Neural crest cell (in vitro differentiated cells): ENCODE measurements around a stretch of chr4.

GRCh38 chr4:177606304-177606749, 164.1 kb upstream of the AGA start:
- PRO-cap = no peak

DNA sequence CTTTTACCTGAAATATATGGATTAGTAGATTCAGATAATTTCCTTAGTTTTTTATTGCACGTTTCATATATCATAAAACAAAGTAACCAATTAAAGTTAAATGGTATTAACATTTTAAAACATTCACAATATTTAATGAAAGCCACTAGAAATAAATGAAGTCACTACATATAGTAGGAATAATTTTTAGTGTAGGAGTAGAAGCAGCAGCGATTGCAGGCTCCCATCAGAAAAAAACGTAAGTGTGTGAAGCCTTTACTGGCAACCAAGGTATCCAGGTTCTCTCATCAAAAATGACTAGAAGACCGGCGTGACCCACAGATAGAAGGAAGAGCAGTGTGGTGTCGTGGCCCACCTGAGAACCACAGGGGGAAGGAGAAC, 936.3 kb upstream of the AGA start:
- PRO-cap = no peak

DNA sequence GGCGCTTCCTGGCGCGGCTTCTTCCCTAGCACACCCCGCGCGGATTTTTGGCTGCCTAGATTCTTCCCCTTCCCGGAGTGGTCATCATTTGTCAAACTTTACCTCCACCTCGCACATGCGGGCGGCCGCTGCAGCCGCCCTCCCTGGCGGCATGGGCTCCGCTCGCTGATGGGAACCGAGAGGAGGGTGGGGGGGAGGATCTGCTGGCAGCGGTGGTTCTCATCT, 2184.0 kb upstream of the TENM3 start:
- PRO-cap = no peak

DNA sequence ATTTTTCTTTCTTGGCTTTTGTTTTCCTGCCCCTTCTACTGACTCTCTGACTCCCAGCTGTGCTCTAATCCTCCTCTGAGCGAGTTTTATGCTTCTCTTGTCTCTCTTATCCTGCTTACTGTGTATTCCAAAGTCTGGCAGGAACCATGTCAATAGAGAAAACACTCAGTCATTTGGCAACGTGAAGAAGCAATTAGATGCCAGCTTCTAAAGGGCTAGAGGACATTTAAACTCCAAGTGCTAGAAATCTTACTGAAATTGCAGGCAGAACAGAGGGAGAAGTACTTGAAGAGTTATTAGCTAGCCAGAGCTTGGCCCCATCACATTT, 984.6 kb upstream of the TENM3 start:
- PRO-cap = no peak

GRCh38 chr4:182191244-182191552, 52.0 kb upstream of the TENM3 start:
- PRO-cap = no peak

DNA sequence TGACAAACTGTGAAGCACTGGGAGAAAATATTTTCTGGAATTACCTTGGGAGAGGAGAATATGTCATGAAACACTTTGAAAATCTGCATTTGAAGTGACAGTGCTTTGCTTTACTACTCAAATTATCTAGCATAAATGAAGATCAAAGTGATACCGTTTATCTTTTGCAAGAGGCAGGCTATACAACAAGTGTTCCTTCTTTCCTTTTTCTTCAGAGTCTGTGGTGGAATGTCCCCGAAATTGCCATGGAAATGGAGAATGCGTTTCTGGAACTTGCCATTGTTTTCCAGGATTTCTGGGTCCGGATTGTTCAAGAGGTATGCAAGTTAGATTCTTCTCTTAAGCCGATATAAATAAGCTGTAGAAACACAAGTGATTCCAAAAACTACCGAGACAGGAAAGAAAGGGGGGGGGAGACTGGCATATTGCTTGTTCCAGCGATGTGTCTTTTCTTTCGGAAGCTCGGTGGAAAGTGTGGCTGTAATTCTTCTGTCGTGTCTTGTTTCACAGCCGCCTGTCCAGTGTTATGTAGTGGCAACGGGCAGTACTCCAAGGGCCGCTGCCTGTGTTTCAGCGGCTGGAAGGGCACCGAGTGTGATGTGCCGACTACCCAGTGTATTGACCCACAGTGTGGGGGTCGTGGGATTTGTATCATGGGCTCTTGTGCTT, 237.0 kb downstream of the DCTD start:
- PRO-cap = unidirectional peak, plus-strand start at position 289 of the sequence; bidirectional peak, plus-strand start at position 486 of the sequence, minus-strand start at position 528 of the sequence

- PRO-cap = no peak
These were observed 29.3 kb downstream of the DCTD start for GRCh38 chr4:182887833-182888253.

- PRO-cap = no peak
These were observed 61.6 kb upstream of the WWC2 start for GRCh38 chr4:183037321-183037941.

- PRO-cap = unidirectional peak, plus-strand start at chr4:183398328; unidirectional peak, plus-strand start at chr4:183398462; bidirectional peak, plus-strand start at chr4:183398909, minus-strand start at chr4:183398788
These were observed 46.0 kb upstream of the CDKN2AIP start for GRCh38 chr4:183398171-183399137.

DNA sequence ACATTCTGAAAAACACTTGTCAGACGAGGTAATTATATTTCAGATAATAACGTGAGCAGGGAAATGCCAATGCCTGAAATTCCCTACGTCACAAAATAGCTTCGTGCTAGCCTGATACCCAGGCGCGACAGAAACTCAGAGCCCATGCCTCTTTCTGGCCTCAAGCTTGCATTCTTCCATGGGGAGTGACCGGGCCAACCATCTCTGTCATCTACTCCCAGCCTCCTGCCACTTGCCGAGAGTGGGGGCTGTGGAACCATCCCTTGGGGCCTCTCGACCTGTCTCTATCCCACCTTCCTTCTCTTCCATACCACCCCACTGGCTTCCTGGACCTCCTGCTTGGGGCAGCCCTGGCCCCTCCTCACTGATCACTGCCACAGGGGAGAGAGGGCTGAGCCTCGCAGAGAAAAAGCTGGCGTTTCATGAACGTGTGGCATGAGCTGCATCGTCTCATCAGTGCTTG, 34.5 kb upstream of the CDKN2AIP start:
- PRO-cap = no peak

GRCh38 chr4:183430562-183431099, 13.8 kb upstream of the CDKN2AIP start:
- PRO-cap = unidirectional peak, plus-strand start at chr4:183430800

GRCh38 chr4:183443595-183444244, 716 bp upstream of the CDKN2AIP start:
- PRO-cap = bidirectional peak, plus-strand start at chr4:183443952, minus-strand start at chr4:183443884; bidirectional peak, plus-strand start at chr4:183444174, minus-strand start at chr4:183444102

GRCh38 chr4:183482096-183482656, 22.7 kb upstream of the ING2 start:
- PRO-cap = no peak

GRCh38 chr4:183563736-183564434, 59.0 kb downstream of the ING2 start:
- PRO-cap = no peak

DNA sequence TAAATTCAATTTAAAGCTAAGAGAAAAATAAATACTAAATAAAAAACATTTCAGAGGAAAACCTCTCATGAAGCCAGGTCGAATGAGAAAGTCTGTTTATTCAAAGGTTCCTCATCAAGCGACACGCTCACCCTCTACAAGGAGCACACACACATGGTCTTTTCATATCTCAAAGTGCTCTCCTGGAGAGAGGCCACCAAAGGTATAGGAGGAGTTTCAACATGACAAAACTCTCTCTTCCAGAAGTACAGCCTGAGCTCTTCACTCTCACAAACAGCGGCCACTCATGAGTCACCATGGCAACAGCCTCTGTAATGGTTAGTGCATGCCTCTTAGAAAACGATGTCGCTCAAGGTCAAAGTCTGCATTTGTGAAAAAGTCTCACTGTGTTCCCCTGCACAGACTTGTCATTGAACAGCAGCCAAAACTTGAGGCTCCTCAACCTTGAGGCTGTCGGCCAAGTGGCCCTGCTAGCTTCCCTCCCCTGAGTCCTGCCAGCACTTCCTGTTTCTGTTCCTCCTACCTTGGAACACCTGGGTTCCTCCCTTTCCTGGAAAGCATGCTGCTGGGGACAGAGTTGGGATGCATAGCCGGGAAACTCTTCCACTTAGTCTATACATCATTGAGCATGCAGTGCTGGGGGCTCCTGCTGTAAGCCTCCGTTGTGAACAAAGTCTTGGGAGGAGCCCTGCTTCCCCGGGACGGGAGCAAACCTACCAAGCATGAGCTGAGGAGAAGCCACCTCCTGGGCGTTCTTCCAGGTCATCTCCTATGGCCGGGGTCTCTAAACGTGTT, 66.5 kb downstream of the ING2 start:
- PRO-cap = no peak

DNA sequence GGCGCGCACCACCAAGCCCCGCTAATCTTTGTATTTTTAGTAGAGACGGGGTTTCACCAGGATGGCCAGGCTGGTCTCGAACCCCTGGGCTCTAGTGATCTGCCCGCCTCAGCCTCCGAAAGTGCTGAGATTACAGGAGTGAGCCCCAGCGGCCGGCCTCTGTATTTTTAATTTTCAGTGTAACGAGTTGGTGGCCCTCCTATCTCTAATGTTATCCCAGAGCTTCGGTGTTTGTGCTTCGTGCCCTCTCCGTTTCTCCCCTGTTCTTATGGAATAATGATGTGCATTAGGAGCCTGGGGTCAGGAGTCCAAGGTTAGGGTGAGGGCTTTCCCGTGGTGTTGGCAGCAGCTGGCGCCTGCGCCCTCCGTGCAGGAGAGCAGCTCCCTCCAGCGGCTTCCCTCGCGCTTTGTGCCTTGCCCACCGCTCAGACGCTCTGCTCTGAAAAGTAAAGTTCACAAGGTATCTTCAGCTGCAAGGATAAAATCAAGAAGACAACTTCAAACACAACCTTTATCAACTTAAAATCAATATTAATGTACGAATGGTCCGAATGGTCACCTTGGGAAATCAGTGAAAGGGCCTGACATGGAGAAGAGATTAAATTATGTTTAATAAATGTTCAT, 62.1 kb downstream of the TRAPPC11 start:
- PRO-cap = no peak

- PRO-cap = no peak
These were observed 106.1 kb upstream of the STOX2 start for GRCh38 chr4:183798976-183799363.

DNA sequence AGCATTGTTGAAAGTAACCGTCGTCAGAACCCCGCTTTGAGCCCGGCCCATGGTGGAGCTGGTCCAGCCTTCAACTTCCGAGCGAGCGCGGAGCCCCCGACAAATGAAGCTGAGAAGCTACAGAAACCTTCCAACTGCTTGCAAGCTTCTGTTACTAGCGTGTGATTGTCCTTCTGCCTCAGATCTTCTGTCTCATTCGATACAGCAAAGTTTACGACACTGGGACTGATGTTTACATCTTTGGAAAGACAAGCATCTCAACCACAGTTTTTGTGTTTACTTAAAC, 112.0 kb downstream of the STOX2 start:
- PRO-cap = no peak

- PRO-cap = no peak
These were observed 23.9 kb downstream of the ENPP6 start for GRCh38 chr4:184193780-184194193.

DNA sequence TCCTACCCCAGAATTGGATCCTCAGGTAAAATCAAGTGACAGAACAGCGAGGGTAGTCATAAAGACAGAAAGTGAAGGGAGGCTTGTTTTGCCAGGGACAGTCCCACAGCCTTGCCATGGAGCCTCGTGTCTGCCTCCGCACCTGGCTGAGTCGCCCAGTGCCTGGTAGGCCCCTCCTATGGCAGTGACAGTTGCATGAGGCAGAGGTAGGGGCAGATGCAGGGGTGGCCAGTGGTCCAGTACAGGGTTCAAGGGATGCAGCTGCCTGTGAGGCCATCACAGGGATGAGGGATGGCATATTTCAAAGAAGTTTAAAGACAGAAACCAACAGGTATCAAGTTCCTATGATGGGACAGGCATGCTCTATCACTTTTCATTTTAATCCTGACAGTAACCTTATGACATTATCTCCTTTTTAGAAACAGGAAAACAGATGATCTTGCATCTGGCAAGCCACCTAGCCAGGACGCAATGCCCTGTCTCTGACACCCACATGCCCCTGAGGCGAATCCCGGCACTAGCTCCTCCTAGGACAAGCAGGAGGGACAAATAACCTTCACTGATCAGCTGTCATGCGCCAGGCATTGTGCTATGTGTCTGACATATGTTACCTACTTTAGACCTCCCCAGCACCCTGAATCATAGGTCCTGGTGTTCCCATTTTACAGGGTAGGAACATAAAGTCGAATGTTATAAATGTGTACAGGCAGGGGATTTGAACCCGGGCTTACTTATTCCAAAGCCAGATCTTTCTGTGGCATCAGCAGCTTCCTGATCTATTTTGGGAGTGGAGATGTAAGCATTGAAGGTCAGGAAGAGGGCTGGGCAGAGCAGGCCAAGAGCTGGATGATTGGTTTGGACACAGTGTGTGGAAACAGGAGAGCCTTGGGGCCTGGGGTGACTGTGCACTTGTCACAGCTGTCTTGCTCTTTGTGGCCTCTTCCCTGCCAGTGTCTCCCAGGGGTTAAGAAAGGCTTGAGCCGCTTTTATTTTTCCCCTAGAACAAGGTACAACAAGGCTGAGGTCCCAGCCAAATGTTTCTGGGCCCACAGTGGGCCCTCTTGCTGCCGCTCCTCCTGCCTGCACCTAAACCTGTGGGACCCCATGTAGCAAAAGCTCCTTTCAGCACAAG, 127.6 kb upstream of the ENPP6 start:
- PRO-cap = no peak